Spleen (tissue), 7 donors: Measurements from ENCODE around the genes KCND1, GAGE12F, USP27X, CCNB3, GSPT2 and XAGE1A.

DNA sequence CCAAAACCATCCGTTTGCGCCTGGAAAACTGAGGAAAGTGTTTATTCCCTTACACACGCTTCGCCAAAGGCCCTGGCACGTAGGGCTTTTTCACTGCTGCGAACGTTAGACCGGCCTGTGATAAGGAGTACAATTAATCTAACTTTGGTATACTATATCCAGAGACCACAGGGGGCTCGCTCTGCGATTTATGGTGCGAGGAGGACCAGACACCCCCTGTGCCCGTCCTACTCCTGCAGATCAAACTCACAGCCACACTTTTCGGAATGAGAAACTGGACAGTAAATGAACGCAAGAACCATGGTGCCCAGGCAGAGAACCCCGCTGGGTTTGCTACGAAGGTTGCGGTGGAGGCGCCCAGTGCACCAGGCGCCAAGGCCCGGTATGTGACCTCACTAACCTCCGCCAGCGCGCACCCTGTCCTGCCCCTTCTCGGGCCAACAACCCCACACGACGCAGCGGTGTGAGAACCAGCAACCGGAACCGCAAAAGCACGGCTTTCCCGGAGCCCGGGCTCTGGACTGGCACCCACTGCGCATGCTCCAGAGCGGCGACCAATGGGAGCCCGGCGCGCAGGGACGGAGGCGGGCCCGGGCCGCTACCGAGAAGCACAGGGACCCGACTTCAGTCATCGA, 7.6 kb upstream of the WAS start:
- PRO-cap, 4 experiments = peak in 4 of 4 experiments; most common minus-strand start position 485 of the sequence (in 4)
- RAMPAGE, long total RNA, 4 experiments = start-site peak on the minus strand in 1 of 4 experiments, centred at position 498 of the sequence, 6 reads per replicate

DNA sequence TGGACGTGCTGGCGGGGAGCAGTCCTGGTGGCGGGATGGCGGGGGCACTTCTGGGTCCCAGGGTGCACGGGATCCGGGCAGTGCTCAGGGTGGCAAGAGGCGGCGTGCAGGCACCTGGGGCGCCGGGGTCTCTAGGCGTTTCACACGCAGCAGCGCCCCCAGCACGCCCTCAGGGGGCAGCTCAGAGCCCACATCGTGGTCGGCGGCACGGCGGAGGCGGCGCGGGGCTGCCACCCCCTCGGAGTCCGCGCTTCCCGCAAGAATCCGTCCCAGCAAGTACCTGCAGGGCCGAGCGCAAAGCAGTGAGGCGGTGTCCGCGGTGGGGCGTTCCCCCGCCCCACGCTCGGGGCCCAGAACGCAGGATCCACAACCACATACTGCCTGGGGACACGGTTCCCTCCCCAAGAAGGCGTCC, 4.2 kb downstream of the PCSK1N start:
- PRO-cap, 4 experiments = no peak in any of the 4 experiments
- RAMPAGE, long total RNA, 4 experiments = no peak in any of the 4 experiments

GRCh38 chrX:48909591-48910390, 1.7 kb downstream of the SLC35A2 start:
- PRO-cap, 4 experiments = no peak in any of the 4 experiments
- RAMPAGE, long total RNA, 4 experiments = no peak in any of the 4 experiments

GRCh38 chrX:48914446-48915309, 3.2 kb upstream of the SLC35A2 start:
- PRO-cap, 4 experiments = peak in 2 of 4 experiments; most common minus-strand start chrX:48914632 (in 2)
- RAMPAGE, long total RNA, 4 experiments = no peak in any of the 4 experiments

DNA sequence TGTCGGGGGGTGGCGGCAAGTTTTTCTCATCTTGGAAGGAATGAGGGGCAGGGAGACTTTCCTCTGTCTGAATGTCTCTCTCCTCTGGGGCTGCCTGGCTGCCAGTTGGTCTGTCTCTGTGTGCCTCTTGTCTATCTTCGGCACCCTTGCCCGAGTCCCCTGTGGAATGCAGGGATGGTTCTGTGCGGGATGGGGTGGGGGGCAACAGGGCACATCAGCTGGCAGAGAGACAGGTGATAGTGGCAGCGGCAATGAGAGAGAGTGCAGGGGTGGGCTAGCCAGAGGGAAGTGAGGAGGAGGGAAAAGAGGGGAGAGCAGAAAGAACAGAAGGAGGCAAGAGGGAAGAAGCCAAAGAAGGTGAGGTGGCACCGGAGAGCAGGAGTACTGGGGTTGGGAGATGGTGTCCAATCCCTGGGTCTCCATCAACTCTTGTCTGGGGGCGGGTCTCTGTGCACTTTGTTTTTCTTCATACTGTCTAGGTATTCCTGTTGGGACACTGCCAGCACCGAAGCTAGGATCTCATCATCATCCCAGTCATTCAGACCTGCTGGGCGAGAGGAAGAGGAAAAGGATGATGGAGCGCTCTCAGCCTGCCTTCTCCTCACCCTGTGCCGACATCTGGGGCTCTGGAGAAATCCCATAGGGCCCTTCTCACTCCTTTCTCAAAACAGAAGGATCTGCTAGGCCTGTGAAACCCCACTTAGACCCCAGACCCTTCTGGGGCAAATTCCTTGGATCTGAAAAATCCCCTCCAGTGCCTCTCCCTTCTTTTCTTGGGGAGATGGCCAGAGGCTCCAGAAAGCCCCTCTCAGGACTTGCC, 4.1 kb upstream of the PIM2 start:
- PRO-cap, 4 experiments = no peak in any of the 4 experiments
- RAMPAGE, long total RNA, 4 experiments = no peak in any of the 4 experiments

DNA sequence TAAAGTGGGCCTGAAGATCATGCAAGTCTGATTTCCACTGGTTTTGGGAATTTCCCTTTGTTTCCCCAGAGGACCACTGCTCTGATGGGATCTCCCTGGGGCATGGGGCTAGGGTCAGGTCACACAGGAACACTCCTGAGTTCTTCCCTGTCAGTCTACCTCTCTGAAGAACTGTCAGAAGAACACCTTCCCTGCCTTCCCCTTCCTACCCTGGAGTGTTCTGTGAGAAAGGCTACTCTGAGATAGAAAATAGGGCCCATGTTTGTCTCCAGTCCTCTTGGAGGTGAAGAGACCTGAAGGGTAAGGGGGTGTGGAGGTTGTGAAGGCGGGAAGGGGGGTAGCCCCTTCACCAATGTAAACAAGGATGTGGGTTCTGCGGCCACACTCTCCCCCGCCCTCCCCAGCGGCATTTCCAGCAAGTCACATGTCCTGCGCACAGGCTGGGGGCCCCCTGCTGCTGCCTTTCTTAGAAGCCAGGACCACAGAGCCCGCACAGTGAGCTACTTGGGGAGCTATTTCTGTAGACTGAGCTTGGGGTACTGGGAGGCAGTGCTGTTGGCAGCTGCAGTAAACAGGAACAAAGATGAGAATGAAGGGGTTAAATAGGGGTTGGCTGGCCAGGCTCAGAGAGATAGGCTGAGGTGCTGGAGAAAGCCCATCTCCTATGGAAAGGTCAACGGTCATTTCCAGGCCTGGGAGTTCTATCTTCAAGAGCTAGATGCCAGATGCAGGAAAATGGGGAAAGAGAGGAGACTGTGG, 18.1 kb upstream of the PIM2 start:
- PRO-cap, 4 experiments = peak in 4 of 4 experiments; most common plus-strand start position 469 of the sequence (in 2); most common minus-strand start position 321 of the sequence (in 2)
- RAMPAGE, long total RNA, 4 experiments = start-site peak on the plus strand in 1 of 4 experiments, centred at positions 465 to 630 of the sequence, 9 to 114 reads per replicate

DNA sequence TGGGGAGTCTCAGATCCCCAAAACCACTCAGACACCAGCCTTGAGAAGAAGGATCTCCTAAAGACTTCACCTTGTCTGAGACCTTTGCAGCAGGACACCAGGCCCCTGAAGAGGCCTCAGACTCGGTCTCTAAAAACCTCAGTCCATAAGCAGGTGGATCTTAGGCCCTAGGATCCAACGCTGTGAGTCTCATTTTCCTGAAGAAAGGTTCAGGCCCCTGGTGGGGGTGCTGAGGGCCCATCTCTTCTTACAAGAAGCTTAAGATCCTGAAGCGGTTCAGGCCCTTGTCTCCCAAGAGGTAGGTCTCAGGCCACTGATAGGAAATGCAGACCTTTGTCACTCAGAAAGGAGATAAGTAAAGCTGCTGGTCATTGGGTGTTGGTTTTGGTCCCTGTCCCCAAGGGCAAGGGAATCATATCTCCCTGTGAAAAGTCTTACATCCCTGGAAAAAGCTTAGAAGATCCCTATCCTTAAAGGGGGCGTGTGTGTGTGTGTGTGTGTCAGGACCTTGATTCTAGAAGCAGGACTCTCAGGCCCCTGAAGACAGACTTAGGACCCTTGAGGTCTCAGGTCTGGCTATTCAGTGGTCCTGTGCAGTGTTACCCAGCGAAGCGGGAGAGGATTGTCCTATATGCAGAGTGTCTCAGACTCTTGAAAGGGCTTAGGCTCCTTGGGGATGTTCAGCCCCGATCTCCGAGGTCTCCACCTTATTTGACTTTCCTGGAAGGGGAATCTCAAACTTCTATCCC, 1.4 kb downstream of the OTUD5 start:
- PRO-cap, 4 experiments = no peak in any of the 4 experiments
- RAMPAGE, long total RNA, 4 experiments = no peak in any of the 4 experiments

GRCh38 chrX:48971643-48972674, at the start of gene KCND1:
KCND1 (minus strand) TSS chrX:48971844.
- PRO-cap, 4 experiments = peak in 4 of 4 experiments; most common plus-strand start chrX:48972050 (in 2); most common minus-strand start chrX:48971866 (in 4)
- RAMPAGE, long total RNA, 4 experiments = start-site peak on the minus strand in 1 of 4 experiments, at chrX:48971844-48971866 at its widest, 7 reads per replicate

GRCh38 chrX:49071219-49072115, 2.3 kb downstream of the PRAF2 start:
- PRO-cap, 4 experiments = no peak in any of the 4 experiments
- RAMPAGE, long total RNA, 4 experiments = no peak in any of the 4 experiments

DNA sequence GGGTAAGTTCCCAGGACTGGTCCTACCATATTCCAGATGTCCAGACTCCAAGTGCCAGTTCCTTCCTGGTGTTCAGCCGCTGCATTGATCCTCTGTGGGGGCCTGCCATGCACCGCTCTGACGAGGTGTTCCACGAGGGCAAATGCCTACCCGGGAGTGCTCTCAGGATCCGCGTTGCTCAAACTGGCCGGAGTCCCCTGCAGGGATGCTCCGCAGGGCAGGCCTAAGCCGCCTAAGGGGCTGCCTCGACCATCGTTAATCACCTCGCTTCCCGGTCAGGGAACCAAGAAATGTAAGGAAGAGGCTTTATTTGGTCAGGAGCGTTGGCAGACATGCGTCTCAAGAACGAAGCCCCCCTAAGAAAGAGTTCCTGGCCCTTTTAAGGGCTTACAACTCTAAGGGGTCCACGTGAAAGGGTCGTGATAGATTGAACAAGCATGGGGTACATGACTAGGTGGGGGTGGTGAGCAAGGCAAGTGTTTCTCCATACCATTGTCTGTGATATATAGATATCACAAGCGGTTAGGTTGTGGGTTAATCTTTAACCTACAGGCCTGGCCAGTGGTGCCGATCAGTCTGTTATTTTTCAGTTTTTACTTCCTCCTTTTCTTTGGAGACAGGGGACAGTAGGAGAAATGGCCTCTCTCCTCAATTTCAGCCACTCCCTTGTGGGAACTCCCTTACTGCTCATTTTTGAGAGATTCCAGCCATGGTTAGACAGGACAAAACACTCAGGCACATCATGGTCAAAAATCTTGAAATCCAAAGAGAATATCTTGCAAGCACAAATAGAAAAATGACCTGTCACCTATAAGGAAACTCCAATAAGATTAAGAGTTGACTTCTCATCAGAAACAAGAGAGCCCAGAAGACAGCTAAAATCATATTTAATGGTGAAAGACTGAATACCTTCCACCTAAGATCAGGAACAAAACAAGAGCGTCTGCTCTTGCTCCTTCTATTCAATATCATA, 13.9 kb upstream of the MAGIX start:
- PRO-cap, 4 experiments = no peak in any of the 4 experiments
- RAMPAGE, long total RNA, 4 experiments = no peak in any of the 4 experiments

DNA sequence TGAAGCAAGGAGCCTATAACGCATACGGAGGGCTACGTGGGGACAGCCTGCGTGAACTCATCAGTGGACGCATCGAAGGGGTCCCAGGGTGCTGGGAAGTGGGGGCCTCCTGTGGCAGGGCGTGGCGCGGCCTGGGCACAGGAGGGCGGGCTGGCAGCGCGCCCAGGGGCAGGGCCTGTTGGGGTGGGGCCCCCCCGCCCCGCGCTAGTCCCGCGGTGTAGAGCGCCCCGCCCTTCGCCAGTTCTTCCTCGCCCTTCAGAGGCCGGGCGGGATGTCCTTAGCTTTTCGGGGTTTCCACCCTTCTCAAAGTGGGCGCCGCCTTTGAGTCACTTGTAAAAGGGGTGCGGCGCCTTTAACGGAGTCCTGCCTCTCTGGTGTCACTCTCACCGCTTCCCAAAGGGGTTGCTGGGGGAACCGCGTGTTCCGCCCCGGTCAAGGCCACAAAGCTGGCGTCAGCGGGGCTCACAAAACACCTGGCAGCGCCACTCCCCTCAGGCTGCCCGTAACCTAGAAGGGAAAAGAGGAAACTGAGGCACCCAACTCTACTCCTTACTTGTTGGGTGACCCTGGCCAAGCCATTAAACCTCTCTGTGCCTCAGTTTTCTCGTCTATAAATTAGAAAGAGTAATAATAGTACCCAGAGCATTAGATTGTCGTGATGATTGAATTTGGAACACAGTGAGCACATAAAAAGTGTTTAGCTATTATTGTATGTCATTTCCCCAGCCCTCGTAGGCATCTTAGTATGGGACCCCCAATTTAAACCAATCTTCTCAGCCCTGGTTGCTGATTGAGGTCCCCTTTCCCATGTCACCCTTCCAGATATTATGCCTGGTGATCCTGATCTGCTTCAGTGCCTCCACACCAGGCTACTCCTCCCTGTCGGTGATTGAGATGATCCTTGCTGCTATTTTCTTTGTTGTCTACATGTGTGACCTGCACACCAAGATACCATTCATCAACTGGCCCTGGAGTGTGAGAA, 900 bp downstream of the PLP2 start:
- PRO-cap, 4 experiments = peak in 4 of 4 experiments; most common plus-strand start position 244 of the sequence (in 2); most common minus-strand start position 305 of the sequence (in 3)
- RAMPAGE, long total RNA, 4 experiments = no peak in any of the 4 experiments

- PRO-cap, 4 experiments = no peak in any of the 4 experiments
- RAMPAGE, long total RNA, 4 experiments = no peak in any of the 4 experiments
Observed at GRCh38 chrX:49175535-49176281, 4.0 kb downstream of the PLP2 start.

GRCh38 chrX:49204630-49205261, 4.8 kb upstream of the SYP start:
- PRO-cap, 4 experiments = peak in 1 of 4 experiments; most common plus-strand start chrX:49204986 (in 1); most common minus-strand start chrX:49204803 (in 1)
- RAMPAGE, long total RNA, 4 experiments = no peak in any of the 4 experiments

DNA sequence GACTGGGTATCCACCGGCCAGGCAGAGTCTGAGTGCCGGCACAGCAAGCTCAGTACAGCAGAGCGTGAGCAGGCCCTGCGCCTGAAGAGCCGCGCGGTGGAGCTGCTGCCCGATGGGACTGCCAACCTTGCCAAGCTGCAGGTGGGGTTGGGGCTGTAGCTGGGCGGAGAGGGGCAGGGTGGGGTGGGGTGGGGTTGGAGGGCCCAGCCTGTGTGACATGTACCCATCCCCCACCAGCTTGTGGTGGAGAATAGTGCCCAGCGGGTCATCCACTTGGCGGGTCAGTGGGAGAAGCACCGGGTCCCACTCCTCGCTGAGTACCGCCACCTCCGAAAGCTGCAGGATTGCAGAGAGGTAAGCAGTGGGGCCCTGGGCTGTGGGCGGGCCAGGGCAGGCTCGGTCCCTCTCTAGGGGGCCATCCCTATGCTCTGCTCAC, 12.9 kb downstream of the CCDC22 start:
- PRO-cap, 4 experiments = no peak in any of the 4 experiments
- RAMPAGE, long total RNA, 4 experiments = no peak in any of the 4 experiments

- PRO-cap, 4 experiments = no peak in any of the 4 experiments
- RAMPAGE, long total RNA, 4 experiments = no peak in any of the 4 experiments
Observed at GRCh38 chrX:49560417-49560940, at the start of gene GAGE12F. GAGE12F (plus strand) TSS chrX:49560842.

GRCh38 chrX:49878800-49879760, at the start of gene USP27X:
USP27X (plus strand) TSS chrX:49879484.
- PRO-cap, 4 experiments = peak in 4 of 4 experiments; most common plus-strand start chrX:49879257 (in 3); most common minus-strand start chrX:49879353 (in 3)
- RAMPAGE, long total RNA, 4 experiments = start-site peak on the plus strand in 3 of 4 experiments, at chrX:49879357-49879602 at its widest, 8 to 15 reads per replicate; start-site peak on the minus strand in 1 of 4 experiments, at chrX:49879401-49879493 at its widest, 7 reads per replicate

GRCh38 chrX:50117577-50117990, 83.2 kb downstream of the AKAP4 start:
- PRO-cap, 4 experiments = no peak in any of the 4 experiments
- RAMPAGE, long total RNA, 4 experiments = no peak in any of the 4 experiments

DNA sequence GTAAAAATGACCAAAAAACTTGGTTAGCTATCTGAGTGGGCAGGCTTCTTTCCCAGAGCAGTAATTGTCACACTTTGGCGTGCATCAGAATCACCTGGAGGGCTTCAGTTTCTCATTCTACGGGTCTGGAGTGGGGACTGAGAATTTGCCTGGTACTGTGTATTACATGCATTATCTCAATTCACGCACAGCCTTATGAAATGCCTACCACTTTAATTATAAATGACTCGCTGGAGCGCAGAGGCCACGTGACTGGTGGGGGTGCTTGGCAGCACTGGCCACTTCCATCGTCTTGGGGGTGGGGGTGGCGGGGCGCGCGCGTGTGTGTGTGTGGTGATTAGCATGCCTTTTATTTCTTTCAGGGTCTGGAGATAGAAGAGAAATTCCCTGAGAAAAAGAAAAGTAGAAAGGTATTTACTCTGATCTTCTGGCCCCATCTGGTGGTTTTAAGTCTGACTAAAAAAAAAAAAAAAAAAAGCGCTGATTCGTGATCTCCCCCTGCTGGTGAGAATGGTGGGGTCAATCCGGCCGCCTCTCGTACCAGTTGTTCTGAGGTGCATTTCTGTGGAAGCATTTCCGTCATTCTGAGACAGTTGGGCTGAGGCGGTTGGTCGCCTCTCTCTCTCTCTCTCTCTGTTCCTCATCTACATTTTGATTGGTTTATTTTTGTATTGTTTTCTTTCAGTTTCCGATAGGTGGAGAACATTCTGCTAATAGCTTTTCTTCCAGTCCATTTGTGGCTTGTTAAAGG, at the start of gene CCNB3:
TSS of gene CCNB3 (plus strand) at position 565 of the 751 bp plus-strand sequence.
- PRO-cap, 4 experiments = peak in 4 of 4 experiments; most common plus-strand start position 589 of the sequence (in 4); most common minus-strand start position 586 of the sequence (in 4)
- RAMPAGE, long total RNA, 4 experiments = start-site peak on the plus strand in 2 of 4 experiments, centred at positions 571 to 577 of the sequence, 13 to 19 reads per replicate

- PRO-cap, 4 experiments = peak in 4 of 4 experiments; most common plus-strand start chrX:51743420 (in 4); most common minus-strand start chrX:51743327 (in 1)
- RAMPAGE, long total RNA, 4 experiments = start-site peak on the plus strand in 3 of 4 experiments, at chrX:51743413-51744004 at its widest, 10 to 42 reads per replicate
Observed at GRCh38 chrX:51743010-51744108, at the start of gene GSPT2. GSPT2 (plus strand) TSS chrX:51743442.

GRCh38 chrX:52495604-52495958, at the start of gene XAGE1A:
XAGE1A (plus strand) TSS chrX:52495808.
- PRO-cap, 4 experiments = no peak in any of the 4 experiments
- RAMPAGE, long total RNA, 4 experiments = no peak in any of the 4 experiments